ENCODE measurements around a stretch of chr6.

DNA sequence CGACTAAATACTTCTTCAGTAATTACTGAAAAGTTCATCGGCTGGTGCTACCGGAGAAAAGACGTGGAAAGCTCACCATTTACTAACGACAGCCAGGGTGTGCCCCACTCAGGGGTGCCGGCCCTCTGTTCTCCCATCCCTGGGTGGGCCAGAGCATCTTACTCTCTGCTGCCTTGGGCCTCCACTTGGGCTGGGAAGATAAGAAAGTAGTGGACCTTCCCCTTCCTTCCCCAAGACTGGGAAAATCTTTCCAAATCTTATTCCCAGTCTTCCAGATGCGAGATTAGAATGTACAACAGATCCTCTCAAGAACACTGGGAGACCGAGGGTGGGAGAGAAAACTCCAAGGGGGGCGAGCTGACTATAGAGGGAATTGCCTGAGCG lies 1.3 kb upstream of the RSPO3 start:
- PRO-cap: no peak

- PRO-cap: unidirectional peak, minus-strand start at chr6:127121532
Measured at GRCh38 chr6:127121239-127121874, 2.9 kb downstream of the RSPO3 start.

- PRO-cap: no peak
Measured at GRCh38 chr6:127366177-127366903, 22.9 kb upstream of the ECHDC1 start.

DNA sequence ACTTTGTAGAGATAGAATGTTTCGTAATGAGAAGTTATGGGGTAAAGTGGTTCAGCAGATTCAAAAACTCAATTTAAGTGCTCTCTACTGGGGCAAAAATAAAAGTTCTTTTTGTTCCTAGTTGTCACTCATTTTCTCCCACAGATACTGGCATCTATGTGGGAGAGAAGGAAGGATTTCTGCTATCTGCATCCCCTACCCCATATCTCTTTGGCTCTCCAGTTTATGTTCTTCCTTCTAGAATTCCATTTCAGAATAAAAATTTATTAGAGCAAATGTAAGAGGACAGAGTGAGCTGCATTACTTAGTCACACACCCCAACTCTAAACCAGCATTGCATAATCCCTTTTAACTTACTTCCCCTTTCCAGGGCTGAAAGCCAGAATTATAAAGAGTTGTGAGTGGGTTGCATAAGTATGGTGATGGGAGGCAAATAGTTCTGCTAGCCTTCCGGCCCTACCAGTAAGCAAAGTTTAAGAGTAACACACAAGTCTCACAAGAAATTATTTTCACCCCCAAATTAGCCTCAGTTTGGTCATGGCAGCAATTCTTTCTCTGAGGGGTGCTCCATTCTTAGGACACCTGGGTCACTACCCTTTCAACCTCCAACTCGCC lies 1.8 kb downstream of the KIAA0408 start:
- PRO-cap: no peak

- PRO-cap: no peak
Measured at GRCh38 chr6:127518544-127519756, 58.0 kb upstream of the C6orf58 start.

DNA sequence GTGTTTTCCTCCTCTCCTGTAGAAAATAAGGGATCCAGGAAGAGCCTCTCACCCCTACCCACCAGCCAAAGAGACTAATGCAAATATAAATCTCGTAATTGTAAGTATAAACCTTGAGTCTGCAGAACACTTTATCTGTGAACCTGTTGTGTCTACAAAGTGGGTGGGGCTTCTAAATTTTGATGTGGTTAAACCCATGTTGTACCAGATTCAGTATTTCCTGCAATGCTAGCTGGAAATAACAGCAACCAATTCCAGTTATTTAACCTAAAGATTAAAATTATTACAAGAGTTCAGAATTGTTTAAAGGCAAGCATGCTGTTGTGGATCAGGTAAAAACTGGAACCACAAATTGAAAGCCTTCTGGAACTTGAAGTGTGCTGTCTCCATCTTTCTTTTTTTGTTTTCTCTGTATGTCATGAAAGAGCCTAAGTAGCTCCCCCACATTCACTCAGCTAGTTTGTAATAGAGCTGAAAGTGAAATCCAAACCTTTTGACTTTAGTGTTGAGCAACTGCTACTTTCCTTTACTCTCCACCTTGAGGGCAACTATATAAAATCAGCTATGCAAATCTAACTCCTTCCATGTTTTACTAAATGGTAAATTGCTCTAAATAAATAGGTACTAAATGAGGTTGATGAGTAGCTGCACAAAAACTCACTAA lies 17.8 kb upstream of the THEMIS start:
- PRO-cap: no peak

DNA sequence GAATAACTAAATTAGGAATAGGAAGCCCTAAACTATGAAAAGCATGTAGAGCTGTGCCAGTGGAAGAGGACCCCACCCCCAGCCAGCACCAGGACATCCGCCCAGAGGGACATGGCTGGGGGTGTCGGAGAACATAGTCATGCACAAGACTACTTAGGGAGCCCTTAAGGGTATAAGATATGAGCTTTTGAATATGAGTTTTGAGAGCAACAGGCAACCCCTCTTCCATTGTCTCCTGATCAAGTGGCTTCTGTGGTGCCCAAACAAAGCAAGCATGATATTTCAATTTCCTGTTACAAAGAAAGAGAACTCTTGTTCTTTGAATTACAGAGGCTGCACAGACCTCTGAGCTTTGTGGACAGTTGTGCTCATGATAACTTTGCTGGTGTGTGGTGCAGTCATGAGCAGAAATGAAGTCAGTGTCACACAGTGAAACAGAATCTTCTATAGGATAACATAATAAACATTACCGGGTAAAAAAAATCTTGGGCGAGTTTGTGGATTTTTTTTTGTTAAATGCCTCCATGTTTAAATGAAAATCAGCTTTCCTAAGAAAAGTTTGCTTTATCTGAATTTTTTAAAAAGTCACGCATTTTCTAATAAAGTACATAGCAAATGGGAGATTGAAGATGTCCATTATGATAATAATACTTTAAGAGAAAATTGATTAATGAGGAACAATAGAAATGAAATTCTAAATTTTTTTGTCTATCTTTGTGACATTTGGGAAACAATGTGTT lies 66.9 kb upstream of the THEMIS start:
- PRO-cap: no peak

GRCh38 chr6:128241107-128241501 lies 279.3 kb downstream of the PTPRK start:
- PRO-cap: no peak

DNA sequence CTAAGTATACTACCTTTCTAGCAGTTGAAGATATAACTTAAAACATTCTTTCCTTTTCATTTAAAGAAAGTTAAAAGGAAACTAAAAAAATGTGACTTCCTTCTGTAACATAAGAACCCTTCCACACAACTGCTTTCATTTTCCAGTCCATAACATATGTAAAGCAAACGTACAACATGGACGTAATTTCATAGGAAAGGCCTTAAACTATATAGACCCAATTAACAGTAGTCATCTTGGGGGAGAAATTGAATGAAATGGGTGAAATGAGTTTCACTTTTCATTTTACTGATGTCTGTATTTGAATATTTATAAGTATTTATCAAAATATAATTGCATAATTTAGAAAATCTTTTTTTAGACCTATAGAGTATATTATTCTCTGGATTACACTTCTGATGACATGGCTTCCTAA lies 260.6 kb downstream of the PTPRK start:
- PRO-cap: no peak

GRCh38 chr6:128375714-128376733 lies 144.4 kb downstream of the PTPRK start:
- PRO-cap: no peak

- PRO-cap: no peak
Measured at GRCh38 chr6:128505679-128505946, 14.8 kb downstream of the PTPRK start.

DNA sequence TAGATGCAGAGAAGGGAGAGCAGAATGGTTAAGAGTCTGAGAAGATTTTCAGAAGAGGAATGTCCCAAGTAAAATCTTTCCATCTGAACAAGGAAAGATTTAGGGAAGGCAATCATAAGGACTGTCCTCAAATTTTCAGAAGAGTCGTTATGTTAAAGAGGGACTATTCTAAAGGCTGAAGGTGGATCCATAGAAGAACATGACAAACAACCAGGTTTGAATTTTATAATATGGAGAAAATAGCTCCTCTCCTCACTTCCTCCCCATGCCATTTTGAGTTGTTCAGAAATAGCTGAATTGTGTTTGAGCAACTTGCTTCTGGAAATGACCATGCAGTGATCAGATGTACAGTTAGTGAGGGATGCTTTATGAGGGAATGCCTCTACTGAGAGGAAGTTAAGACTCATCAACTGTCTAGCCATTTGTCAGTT lies 3.6 kb downstream of the LAMA2 start:
- PRO-cap: no peak

GRCh38 chr6:128975759-128976634 lies 93.1 kb downstream of the LAMA2 start:
- PRO-cap: no peak

DNA sequence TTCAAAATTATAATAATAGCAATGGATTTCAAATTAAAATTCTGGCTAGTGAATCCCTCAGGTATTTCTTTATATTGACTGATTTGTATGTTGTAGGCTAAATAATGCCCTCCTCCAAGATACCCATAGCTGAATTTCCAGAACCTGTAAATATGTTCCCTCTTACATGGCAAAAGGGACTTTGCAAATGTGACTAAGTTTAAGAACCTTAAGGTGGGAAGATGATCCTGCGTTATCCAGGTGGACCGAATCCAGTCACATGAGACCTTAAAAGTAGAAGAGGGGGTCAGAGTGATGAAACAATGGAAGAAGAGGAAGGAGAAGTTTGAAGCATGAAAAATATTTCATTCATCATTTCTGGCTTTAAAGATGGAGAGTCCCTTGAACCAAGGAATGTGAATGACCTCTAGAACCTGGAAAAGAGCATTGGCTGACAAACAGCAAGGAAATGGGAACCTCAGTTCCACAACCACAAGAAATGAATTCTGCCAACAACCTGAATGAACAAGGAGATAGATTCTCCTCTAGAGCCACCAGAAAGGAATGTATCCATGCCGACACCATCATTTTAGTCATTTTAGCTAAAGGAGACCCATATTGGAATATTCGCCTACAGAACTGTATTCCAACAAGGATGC lies 349.7 kb downstream of the LAMA2 start:
- PRO-cap: no peak

GRCh38 chr6:129514182-129514720 lies 195.7 kb downstream of the ARHGAP18 start:
- PRO-cap: no peak

DNA sequence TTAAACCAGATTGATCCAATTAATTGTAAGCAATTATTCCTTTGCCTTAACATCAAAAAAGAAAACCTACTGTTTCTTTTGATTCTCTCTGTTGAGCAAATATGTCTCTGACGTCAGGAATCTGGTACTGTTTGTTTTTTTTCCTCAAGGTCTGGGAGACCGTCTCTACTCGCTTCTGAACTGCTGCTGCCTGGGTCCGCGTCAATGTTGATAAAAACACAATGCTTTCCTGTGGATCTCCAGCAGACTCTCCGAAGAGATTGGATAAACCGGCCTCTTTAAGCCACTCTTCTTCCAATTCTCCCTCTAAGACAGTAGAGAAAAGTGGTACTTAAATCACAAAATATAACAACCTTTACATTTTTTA lies 71.7 kb downstream of the ARHGAP18 start:
- PRO-cap: no peak

- PRO-cap: no peak
Measured at GRCh38 chr6:129672133-129672787, 37.7 kb downstream of the ARHGAP18 start.

DNA sequence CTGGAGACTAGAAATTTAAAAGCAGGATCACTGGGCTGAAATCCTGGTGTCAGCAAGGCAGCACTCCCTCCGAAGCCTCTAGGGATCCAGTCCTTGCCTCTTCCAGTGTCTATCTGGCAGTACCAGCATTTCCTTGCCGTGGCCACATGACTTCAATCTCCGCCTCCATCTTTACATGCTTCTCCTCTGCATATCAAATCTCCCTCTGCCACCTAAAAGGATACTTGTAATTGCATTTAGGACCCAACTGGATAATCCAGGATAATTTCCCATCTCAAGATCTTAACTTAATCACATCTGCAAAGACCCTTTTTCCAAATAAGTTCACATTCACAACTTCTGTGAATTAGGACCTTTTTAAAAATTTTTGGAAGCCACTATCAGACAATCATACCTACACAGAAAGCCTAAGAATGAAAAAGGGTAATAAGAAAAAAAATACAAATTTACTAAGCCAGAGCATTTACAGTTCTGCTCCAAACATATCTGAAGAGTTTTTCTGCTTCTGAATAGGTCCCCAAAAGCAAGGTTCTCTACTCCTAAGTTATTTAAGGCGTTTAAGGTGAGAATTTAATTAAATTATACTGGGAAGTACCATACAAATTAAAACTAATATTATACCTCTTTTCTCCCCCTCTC lies 30.0 kb downstream of the ARHGAP18 start:
- PRO-cap: no peak

DNA sequence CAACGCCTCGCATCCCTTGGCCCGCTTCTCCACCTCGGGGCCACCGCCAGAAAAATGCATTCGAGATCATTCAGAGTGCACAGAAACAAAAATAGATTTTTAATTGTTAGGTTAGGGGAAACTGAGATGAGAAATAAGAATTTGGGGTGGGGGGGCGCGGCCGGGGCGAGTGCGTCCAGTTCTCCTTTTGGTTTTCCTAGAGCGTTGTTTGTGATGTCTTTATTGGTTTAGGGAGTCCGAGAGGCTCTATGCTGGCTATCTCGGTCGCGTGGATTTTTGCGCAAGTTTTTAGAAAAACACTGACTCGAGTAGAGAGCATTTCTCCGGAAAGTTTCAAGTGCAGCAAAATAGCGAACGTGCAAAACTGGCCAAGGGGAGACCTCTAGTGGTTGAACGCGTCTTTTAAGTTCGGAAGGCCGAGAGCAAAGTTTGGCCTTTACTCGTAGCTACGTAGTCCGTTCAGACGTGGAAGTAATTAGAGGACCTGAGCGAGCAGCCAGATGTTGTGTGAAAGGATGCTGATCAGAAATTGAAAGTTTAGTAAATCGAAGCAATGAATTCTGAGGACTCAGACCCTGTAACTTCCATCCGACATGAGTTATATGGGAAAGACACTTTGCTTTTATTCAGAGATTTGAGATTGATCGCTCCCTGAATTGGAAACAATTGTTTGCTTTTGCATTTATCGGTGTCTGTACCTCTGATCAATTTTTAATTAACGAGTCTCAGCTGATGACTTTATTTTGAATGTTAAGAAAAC lies 2.6 kb downstream of the L3MBTL3 start:
- PRO-cap: unidirectional peak, minus-strand start at position 198 of the sequence

GRCh38 chr6:130138249-130139015 lies 84.3 kb downstream of the SAMD3 start:
- PRO-cap: no peak

Data from ascending aorta (tissue), 1 donor.